ENCODE data around the genes LY6G5C, LY6G6C, SLC44A4 and AGPAT1.

GRCh38 chr6:31653240-31653782 lies 850 bp upstream of the BAG6 start:
- PRO-cap = no peak

DNA sequence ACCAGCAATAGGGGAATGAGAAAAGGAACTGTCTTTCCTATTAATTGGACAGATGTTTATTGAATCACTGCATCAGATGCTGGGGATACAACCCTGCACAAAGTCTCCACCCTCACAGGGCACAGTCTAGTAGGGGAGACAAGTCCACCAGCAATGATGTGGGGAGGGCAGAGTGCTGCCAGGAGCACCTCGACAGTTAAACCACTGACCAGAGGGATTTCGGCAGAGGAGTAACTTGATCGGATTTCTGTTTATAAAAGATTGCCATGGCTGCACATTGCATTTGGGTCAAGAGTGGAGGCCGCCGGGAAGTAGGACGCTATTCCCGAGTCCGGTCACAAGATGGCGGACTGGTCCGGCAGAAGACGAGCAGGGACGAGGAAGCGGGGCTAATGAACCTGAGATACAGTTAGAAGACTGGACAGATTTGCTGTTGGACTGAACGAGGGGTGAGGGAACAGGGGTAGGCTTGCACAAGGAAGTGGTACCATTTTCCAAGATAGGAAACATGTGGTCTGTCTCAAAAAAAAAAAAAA lies at the start of gene LY6G5C:
Gene LY6G5C, minus strand, starts transcription at position 521 of the 536 bp plus-strand sequence.
- PRO-cap = unidirectional peak, plus-strand start at position 340 of the sequence; unidirectional peak, plus-strand start at position 424 of the sequence

DNA sequence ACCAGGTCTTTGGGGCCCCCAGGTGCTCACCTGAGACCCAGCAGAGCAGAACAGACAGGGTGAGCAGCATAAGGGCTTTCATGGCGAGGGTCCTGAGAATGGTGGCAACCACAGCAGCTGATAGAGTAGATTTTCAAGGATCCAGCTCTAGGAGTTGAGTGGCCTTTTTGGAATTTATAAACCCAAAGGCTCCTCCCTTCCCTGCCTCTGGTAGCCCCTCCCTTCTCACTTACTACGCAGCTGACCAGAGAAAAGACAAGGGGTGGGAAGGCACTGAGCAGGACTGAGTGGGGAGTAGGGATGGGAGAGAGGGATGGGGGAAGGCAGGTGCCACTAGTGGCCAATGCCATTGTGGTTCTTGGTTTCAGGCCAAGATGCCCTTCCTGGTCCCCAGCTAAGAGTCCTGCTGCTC lies at the start of gene LY6G6C:
Gene LY6G6C, minus strand, starts transcription at position 149 of the 412 bp plus-strand sequence.
- PRO-cap = no peak

GRCh38 chr6:31730332-31731053 lies 1.4 kb upstream of the DDAH2 start:
- PRO-cap = bidirectional peak, plus-strand start at chr6:31730434, minus-strand start at chr6:31730252

GRCh38 chr6:31734472-31735510 lies 1.5 kb downstream of the CLIC1 start:
- PRO-cap = unidirectional peak, plus-strand start at chr6:31734871; bidirectional peak, plus-strand start at chr6:31735152, minus-strand start at chr6:31735006

- PRO-cap = unidirectional peak, plus-strand start at chr6:31766100; unidirectional peak, minus-strand start at chr6:31766460
These were observed 3.6 kb downstream of the SAPCD1 start for GRCh38 chr6:31765817-31766719.

GRCh38 chr6:31769535-31770221 lies 7.2 kb downstream of the SAPCD1 start:
- PRO-cap = no peak

DNA sequence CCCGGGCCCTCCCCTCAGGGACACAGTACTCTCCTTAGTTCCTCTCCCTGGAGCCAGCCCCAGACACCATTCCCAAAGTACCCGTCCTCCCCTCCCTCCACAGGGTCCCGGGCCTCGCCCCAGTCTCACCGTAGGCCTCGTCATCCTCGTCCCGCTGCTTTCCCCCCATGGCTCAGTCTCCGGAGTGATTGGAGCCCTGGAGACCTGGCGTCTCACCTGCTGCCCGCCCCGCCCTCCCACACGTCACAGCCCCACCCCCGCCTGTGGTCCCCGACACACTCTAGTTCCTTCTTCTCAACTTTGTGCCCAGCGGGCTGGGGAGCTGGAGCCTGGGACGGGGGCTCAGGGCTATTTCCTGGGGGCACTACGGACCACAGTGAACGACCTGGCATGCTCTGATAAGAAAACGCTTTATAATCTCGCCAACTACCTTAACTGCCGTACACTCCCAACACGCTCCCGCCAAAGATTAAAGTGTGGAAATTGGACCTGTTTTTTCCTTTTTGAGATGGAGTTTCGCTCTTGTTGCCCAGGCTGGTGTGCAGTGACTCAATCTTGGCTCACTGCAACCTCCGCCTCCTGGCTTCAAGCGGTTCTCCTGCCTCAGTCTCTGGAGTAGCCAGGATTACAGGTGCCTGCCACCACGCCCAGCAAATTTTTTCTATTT lies at the start of gene SLC44A4:
Gene SLC44A4, minus strand, starts transcription at position 186 of the 667 bp plus-strand sequence.
- PRO-cap = bidirectional peak, plus-strand start at position 303 of the sequence, minus-strand start at position 186 of the sequence

GRCh38 chr6:31879790-31880342 lies 1.1 kb upstream of the SLC44A4 start:
- PRO-cap = no peak

GRCh38 chr6:31971608-31971819 lies 424 bp downstream of the DXO start:
- PRO-cap = no peak

GRCh38 chr6:32012877-32013260 lies 1.7 kb upstream of the C4B start:
- PRO-cap = no peak

DNA sequence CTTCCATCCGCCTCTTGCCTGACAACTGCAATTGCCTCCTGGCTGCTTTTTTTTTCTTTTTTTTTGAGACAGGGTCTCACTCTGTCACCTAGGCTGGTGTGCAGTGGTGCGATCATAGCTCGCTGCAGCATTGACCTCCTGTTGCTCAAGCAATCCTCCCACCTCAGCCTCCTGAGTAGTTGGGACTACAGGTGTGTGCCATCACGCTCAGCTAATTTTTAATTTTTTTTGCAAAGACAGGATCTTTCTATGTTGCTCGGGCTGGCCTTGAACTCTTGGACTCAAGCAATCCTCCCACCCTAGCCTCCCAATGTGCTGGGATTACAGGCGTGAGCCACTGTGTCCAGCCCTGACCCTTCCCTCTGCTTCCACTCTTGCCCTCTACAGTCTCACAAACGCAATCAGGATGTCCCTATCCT lies 4.5 kb downstream of the TNXB start:
- PRO-cap = no peak

GRCh38 chr6:32110267-32110498 lies 1.0 kb upstream of the TNXB start:
- PRO-cap = no peak

GRCh38 chr6:32153339-32153684 lies 629 bp upstream of the PPT2 start:
- PRO-cap = unidirectional peak, plus-strand start at chr6:32153538

DNA sequence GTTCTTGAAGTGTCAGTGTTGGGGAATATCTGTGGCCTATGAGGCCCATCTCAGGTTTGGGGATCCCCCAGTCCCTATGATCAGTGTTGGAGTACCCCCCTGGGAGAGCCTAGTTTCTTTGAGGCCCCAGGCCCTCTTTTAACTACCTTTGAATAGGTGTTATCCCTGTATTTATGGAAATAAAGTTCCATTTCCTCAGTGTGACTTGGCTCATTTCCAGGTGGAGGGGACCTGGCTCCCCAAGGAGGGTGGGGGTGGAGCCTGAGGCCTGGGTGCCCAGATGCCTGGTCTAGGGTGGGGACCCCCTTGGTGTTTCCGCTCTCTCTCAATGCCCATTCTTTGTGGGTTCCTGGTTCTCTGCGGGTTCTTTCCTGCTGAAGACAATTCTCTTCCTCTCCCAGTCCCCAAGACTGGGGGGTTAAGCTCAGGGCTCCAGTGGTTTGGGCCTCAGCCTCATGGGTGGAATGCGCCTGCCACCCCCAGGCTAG lies 873 bp upstream of the EGFL8 start:
- PRO-cap = no peak

DNA sequence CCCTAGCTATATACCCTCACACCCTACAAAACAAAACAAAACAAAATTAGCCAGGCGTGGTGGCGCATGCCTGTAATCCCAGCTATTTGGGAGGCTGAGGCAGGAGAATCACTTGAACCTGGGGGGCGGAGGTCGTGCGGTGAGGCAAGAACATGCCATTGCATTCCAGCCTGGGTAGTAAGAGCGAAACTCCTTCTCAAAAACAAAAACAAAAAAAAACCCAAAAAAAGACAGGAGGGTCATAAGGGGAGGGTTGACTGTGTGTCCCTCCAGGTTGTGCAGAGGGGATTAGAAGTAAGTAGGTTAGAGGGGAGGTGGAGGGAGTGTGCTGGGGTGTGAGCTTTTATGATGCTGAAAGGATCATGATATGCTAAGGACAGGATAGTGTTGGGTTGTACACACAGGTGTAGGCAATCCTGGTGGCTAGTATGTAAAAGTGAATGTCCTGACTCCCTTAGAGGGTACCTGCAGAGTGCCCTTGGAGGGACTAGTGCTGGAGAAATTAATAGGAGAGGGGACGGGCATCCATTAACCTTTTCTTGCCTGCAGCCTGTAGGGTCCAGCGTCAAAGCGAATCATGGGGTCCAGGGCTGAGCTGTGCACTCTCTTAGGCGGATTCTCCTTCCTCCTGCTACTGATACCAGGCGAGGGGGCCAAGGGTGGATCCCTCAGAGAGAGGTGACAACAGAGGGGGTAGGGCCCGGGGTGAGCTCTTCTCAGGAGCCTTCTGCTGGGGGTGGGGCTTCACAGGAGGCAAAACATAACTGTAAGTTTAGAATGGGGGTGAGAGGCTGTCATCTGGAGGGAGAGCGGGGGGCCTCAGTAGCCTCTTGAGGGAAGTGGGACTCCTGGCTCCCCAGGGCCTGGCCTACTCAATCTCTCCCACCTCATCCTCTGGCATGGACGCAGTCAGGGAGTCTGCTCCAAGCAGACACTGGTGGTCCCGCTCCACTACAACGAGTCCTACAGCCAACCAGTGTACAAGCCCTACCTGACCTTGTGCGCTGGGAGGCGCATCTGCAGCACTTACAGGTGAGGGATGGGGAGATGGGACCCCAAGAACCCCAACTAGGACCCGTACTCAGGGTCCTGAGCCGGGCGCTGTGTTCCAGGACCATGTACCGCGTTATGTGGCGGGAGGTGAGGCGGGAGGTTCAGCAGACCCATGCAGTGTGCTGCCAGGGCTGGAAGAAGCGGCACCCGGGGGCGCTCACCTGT lies 1.6 kb downstream of the EGFL8 start:
- PRO-cap = no peak

- PRO-cap = no peak
These were observed 4.4 kb downstream of the EGFL8 start for GRCh38 chr6:32168554-32169401.

DNA sequence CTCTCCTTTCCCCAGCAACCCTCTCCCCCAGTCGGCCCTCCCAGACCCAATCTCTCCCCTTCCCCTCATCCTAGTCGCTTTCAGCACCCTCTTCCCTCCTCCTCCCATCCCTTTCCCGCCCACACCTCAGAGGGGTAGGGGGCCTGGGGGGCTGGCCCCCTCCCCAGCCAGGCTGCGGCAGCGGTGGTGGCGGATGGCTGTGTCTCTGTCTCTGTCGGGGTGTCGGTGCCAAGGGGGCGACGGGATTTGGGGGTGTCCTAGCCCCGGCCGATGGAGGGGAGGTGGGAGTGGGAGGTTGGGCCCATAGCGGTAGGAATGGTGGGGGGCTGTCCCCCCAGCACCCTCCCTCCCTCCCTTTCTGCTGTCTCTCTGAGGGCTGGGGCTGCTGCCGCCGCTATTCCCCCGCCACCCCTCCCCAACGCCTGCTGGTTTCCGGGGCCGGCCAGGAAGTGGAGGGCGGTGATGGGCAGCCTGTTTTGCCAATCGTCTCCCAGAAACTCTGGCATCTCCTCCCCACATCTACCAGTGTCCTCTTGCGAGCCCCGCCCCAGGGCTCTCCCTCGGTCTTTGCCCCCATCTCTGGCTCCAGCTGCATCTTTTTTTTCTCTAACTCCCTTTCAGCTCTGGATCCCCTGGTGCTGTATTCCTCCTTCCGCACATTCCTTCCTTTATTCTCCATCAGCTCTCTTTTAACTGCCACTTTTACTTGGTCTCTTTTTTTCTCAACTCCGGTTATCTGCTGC lies at the start of gene AGPAT1:
Gene AGPAT1, minus strand, starts transcription at position 396 of the 743 bp plus-strand sequence.
- PRO-cap = bidirectional peak, plus-strand start at position 609 of the sequence, minus-strand start at position 413 of the sequence

- PRO-cap = no peak
These were observed 1.8 kb upstream of the AGER start for GRCh38 chr6:32185734-32186307.

- PRO-cap = no peak
These were observed 1.6 kb downstream of the PBX2 start for GRCh38 chr6:32188197-32189067.